Bronchus fibroblast of lung (primary cell): ENCODE data around the gene FBXO48.

DNA sequence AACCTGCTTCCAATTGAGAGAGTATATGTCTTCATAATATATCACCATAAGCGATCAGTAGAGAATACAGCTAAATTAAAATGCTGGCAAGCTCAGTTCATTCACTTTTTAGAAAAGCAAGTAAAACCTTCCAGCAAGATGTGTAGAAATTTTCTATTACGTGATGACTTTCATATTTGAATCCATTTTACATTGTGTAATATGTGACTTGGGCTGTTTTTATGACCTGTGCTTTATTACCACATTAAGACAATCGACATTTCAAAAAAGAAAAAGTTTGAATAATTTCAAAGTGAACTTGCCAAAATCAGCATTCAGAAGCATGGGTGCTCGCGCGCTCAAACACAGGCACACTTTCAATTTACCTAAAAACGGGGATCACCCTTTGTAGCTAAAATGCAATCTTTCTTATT, 253.1 kb downstream of the MEIS1 start:
- RAMPAGE, long total RNA, result no peak

GRCh38 chr2:67037775-67038285, 359.3 kb upstream of the ETAA1 start:
- RAMPAGE, long total RNA, result no peak

DNA sequence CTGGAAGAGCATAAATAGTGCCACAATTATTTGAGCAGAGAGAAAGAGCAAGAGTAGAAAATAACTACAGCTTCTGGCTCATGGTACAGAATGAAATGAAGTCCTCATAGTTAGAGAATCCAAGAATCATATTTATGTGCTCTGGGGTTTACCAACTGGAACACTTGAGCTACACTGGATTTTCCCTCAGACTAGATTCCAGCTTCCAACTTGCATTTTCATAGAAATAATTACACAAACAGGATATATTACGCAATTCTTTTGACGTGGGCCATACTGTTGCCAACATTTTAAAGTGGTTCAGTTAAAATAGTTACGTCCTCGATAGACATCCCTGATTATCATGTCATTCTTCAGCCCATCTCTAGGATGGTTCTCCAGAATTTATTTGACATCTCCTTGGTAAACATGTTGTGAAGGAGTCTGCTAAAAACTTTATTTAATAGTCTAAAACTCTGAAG, 129.2 kb downstream of the ETAA1 start:
- RAMPAGE, long total RNA, result no peak

DNA sequence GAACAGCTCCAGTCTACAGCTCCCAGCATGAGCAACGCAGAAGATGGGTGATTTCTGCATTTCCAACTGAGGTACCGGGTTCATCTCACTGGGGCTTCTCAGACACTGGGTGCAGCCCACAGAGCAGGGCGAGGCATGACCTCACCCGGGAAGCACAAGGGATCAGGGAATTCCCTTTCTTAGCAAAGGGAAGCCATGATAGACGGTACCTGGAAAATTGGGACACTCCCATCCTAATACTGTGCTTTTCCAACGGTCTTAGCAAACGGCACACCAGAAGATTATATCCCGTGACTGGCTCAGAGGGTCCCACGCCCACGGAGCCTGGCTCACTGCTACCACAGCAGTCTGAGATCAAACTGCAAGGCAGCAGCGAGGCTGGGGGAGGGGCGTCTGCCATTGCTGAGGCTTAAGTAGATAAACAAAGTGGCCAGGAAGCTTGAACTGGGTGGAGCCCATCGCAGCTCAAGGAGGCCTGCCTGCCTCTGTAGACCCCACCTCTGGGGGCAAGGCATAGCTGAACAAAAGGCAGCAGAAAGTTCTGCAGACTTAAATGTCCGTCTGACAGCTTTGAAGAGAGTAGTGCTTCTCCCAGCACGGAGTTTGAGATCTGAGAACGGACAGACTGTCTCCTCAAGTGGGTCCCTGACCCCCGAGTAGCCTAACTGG, 1.1 kb upstream of the C1D start:
- RAMPAGE, long total RNA, result no peak

GRCh38 chr2:68384509-68384898, 19.4 kb downstream of the PLEK start:
- RAMPAGE, long total RNA, result no peak

GRCh38 chr2:68386283-68387099, 21.4 kb downstream of the PLEK start:
- RAMPAGE, long total RNA, result no peak

GRCh38 chr2:68411310-68411700, 46.2 kb downstream of the PLEK start:
- RAMPAGE, long total RNA, result no peak

- RAMPAGE, long total RNA, result no peak
Measured at GRCh38 chr2:68441638-68441993, 25.5 kb downstream of the FBXO48 start.

- RAMPAGE, long total RNA, result start-site peak on the minus strand at chr2:68467276-68467296, 19 and 53 reads in 2 replicates
Measured at GRCh38 chr2:68466312-68467466, at the start of gene FBXO48. Gene FBXO48, minus strand, starts transcription at chr2:68467294.

DNA sequence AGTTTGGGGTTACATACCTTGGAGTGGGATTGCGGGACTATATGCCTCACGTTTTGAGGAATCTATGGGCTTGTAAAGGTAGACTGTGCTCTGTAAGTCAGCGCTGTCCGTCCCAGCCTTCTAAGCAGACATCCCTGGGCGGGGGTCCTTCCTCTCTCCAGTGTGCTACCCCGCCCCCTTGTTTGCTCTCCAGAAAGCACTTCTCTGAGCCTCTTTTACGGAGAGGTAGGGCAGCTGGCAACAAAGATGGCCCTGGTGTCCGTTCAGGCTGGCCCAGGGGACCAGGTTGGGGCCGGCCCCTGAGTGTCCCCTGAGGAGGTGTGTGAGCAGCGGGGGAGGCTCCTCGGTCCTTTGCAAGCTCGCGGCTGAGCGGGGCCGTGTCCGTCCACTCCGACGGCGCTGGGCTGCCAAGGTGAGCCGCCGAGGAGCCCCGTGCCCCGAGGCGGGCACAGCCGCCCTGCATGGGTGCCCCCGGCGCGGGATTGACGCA, 444 bp upstream of the PROKR1 start:
- RAMPAGE, long total RNA, result no peak

DNA sequence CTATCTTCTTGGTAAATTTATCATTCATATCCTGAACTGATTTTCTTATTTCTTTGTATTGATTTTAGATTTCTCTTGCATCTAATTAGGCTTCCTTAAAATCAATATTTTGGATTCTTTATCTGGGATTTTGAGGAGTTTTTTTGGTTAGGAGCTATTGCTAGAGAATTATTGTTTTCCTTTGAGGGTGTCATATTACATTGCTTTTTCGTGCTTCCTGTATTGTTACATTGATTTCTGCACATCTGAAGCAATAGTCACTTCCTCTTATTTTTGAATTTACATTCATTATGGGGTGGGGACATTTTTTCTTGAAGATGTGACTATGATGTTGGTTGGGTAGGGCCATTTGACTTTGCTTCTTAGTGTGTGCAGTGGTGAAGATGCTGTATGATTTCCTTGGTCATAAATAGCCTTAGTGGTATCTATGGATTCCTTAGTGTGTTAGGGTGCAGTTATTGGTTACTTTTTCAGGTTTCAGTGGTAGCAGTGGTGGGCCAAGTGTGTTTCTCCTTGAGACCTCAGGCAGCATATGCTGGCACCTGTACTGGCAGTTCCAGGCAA, 61.7 kb downstream of the ARHGAP25 start:
- RAMPAGE, long total RNA, result no peak

- RAMPAGE, long total RNA, result no peak
Measured at GRCh38 chr2:68826275-68826474, 45.0 kb downstream of the BMP10 start.

DNA sequence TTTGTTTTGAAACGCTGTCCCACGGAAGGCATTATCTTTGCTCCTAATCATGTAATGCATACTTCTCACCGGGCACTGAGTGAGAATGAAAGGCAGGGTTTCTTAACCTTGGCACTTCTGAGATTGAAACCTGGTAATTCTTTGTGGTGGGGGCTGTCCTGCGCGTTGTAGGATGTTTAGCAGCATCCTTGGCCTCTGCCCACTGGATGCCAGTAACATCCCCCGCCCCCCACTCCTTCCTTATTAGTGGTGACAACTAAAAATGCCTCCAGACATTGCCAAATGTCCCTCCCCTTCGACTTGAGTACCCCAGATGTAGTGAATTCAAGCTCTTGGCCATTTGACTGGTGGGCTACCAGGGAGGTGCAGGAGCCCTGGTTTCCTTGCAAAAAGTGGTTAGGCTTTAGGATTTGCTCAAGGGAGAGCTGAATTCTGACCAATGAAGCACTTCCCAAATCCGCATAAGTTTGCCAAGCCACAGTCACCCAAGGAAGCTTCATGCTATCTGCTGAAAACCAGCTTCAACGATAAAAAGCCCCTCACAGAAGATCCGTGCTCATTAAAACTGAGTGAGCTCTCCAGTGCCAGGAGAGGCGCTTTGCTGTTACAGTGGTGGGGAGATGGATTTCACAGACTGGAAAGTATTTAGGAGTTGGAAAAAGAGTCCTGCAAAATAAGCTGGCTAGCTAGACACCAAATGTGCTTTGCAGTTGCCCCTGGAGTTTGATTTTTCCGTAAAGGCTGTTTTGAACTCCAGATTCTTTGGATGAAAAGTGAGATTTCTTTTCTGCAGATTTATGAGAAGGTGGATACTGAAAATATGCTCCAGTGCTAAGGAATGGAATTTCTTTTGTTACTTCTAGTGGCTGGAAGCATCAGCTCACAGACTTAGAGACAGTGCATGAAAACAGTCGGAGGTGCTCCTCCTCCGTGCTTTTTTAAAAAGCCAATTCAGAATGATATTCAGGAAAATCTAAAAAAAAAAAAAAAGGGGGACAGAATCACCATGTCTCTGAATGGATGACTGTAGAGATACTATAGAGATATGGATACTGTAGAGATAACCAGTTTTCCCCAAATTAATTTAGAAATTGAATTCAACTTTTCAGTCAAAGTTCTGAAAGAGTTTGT, 1.5 kb downstream of the ANTXR1 start:
- RAMPAGE, long total RNA, result no peak

DNA sequence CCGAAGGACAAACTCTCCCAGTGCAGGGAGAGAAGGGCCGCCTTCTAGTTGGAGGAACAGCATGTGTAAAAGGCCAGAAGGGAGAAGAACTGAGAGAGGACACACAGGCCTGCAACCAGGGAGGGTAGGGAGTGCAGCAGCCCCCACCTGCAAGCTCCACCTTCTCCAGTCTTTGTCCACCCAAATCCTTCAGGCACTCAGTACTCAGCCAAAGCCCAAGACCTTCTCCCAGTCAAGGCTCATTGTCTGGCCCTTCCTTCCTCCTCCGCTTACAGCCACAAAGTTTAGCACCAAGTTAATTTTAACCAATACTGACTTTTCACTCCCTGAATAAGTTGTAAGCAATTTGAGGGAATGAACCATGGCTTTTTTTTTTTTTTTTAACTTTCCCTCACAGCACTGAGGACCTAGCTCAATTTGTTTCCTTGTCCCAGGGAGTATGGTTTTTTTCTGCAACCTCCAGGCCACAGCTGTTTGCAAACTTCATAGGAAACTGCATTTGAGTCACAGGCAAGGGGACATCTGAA, 181.7 kb downstream of the GFPT1 start:
- RAMPAGE, long total RNA, result no peak

- RAMPAGE, long total RNA, result no peak
Measured at GRCh38 chr2:69245756-69246804, 140.9 kb downstream of the GFPT1 start.

DNA sequence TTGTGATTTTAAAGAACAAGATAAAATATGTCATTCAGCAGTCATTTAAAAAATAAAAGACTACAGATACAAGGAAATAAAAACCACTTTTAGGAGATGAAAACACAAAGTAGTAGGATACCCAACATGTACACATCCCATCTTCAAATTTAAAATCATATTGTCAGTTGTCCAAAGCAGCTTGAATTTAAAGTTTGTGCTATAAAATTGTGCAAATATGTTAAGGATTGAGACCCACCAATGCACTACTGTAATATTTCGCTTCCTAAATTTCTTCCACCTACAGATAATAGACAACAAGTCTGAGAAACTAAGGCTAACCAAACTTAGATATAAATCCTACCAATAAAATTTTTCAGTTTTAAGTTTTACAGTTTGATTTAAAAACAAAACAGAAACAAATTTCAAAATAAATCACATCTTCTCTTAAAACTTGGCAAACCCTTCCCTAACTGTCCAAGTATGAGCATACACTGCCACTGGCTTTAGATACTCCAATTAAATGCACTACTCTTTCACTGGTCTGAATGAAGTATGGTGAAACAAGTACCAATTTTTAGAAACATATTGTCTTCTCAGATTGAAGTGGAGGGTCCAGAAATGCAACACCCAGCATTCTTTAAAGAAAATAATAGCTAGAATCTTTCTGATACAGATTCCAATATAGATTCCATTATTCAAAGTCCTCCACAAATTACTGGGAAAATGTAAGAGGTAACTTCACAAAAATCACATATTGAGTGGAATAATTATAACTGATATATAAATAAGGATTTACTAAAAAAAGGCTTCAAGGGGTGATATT, 61.5 kb downstream of the GFPT1 start:
- RAMPAGE, long total RNA, result no peak

DNA sequence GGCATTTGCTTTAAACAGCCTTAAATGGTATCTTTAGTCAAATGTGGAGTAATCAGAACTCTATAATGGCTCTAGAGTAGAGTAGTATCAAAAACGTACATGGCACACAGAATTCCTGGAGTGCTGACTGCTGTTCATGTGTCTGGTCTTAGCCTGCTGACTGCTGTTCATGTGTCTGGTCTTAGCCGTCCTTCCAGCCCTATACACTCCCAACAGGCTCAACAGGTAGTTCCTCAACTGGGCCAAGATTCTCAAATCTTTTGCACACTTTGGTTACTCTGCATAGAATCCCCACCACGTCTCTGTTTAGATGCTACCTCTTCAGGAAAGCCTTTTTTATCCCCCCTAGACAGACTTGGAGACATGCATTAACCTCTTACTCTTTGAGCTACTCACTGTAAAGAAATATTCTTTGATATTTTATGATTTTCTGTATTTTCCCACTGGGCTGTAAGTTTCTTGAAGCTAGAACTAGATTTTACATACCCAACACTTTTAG, 1.1 kb upstream of the GFPT1 start:
- RAMPAGE, long total RNA, result no peak

GRCh38 chr2:69419203-69419707, 18.0 kb downstream of the NFU1 start:
- RAMPAGE, long total RNA, result no peak

- RAMPAGE, long total RNA, result no peak
Measured at GRCh38 chr2:69439286-69439679, 2.0 kb upstream of the NFU1 start.

DNA sequence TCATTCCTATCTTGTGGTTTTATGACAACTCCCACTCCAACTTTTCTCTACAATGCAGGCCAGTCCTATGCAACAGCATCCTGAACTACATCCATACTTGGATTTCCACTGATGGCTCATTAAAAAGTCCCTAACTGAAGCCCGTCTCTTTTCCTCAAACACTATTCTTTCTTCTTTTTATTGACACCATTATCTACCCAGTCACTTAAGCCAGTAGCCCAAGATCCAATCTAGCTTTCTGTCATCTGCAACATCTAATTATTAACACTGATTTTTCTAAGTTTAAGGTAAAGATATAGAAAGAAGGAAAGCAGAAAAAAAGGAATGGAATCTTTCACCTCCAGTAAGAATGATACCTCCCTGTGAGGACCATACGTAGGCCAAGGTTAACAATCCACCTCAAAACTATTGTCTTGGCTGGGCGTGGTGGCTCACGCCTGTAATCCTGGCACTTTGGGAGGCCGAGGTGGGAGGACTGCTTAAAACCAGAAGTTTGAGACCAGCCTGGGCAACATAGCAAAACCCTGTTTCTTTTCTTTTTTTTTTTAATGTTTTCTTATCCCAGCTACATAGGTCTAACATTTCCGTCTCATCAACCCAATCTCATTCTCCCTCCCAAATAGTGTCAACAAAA, 15.7 kb downstream of the AAK1 start:
- RAMPAGE, long total RNA, result no peak